ENCODE measurements around a stretch of chr1.

DNA sequence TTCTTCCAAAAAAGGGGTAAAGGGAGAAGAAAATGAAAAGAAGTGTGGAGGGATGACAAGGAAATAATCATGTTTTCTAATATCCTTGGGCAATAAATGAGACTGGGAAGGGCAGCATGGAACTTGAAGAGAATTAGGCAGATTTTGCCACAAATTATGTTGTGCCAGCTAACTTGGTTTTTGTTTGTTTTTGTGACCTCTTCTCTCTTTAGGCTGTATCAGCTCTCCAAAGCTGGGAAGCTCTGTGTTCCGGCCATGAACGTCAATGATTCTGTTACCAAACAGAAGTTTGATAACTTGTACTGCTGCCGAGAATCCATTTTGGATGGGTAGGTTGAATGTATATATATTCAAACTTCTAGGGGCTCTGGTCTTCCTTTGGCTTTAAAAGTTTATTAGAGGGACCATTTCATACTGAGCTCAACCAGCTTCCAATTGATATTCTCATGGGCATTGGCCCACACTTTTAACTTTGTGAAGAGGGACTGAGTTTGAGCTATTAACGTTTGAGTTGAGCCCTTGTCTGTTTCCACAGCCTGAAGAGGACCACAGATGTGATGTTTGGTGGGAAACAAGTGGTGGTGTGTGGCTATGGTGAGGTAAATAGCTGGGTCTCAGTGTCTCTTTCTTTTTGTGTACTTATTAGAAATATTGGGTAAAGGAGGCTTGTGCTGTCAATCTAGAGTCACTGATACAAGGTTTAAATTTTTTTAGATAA, 18.1 kb upstream of the STRIP1 start:
- PRO-cap: no peak

GRCh38 chr1:110034843-110035447, 521 bp downstream of the STRIP1 start:
- PRO-cap: bidirectional peak, plus-strand start at chr1:110035117, minus-strand start at chr1:110035059; bidirectional peak, plus-strand start at chr1:110035256, minus-strand start at chr1:110035299

GRCh38 chr1:110083902-110084298, 13.4 kb upstream of the ALX3 start:
- PRO-cap: no peak

- PRO-cap: no peak
These were observed 14.1 kb upstream of the ALX3 start for GRCh38 chr1:110084299-110085267.

DNA sequence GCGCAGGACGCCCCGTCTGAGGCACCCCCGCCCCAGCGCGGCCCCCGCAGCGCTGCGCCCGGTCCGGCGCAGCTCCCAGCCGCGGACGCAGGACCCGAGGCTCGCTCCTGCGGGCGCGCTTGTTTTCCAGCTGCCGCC, 421 bp downstream of the KCNC4 start:
- PRO-cap: no peak

DNA sequence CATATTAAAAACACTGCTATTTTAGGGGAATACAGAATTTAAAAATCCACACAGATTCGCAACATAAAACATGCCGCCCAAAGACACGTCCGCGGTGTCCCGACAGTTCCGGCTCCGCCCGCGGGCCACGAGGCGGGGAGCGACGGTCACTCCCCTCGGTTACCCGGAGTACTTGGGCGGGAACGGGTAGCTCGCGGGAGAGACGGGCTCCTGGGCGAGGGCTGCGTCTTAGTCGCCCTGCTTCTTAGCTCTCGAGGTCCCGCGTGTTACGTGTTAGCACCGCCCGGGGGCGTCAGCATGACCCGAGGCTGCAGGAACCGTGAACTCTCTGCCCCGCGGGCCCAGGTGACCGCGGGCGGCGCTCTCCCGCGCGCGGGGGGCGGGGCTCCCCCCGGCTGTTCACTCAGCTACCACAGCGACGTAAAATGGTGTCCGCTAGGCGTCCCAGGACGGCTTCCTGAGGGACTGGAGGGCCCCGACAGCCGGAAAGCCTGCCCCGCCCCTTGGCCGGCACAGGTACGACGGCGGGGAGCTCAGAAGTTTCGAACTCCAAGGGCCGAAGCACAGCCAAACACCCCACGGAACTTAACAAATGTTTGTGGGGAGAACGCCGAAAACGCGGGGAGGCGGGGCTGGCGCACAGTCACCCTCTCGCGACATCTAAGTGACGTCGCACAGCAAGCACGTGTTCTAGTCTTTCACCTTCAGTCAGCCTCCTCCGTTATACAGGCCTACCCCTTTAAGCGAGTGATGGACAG, 860 bp upstream of the RBM15 start:
- PRO-cap: bidirectional peak, plus-strand start at position 413 of the sequence, minus-strand start at position 330 of the sequence; bidirectional peak, plus-strand start outside the sequence, minus-strand start at position 600 of the sequence

DNA sequence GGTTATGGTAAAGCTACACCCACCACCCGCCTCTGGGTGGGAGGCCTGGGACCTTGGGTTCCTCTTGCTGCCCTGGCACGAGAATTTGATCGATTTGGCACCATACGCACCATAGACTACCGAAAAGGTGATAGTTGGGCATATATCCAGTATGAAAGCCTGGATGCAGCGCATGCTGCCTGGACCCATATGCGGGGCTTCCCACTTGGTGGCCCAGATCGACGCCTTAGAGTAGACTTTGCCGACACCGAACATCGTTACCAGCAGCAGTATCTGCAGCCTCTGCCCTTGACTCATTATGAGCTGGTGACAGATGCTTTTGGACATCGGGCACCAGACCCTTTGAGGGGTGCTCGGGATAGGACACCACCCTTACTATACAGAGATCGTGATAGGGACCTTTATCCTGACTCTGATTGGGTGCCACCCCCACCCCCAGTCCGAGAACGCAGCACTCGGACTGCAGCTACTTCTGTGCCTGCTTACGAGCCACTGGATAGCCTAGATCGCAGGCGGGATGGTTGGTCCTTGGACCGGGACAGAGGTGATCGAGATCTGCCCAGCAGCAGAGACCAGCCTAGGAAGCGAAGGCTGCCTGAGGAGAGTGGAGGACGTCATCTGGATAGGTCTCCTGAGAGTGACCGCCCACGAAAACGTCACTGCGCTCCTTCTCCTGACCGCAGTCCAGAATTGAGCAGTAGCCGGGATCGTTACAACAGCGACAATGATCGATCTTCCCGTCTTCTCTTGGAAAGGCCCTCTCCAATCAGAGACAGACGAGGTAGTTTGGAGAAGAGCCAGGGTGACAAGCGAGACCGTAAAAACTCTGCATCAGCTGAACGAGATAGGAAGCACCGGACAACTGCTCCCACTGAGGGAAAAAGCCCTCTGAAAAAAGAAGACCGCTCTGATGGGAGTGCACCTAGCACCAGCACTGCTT, 1.8 kb downstream of the RBM15 start:
- PRO-cap: no peak

DNA sequence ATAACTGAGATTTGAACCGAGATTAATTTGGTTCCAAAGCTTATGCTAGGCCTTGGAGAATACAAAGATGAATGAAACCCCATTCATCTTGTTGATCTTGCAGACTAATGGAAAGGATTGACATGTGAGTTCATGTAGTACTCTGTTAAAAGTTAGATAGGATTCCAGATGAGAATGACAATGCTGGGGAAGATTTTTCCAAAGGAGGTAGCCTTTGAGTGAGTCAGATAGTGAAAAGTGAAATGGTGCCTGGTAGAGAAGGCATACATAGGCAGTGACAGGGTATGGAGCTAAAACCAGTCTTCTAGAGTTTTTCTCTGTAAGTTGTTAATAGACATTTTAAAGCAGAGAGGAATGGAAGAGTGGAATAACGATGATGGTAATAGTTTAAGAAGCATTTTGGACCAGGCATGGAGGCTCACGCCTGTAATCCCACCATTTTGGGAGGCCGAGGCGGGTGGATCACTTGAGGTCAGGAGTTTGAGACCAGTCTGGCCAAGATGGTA, 22.8 kb downstream of the RBM15 start:
- PRO-cap: no peak

GRCh38 chr1:110401235-110401621, 6.3 kb downstream of the LAMTOR5 start:
- PRO-cap: no peak

DNA sequence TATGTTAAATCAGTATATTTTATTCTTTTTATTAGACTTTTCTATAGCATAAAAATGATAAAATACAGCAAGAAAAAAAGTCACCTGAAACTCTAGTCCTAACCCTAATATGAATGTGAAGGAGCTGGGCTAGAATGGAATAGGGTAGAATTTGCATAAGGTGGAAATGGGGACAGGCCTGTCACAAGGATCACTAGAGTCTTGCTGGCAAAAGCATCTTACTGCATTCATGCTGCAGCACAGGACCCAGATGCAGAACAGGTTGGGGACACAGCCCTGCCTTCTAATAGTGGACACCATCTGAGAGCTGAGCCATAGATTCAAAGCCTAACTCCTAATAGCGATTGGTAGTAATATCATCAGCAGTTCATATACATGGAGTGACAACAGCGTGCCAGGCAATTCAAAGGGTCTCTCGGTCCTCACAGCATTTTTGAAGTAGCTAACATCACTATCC, 6.2 kb upstream of the LAMTOR5 start:
- PRO-cap: no peak

- PRO-cap: no peak
These were observed 25.1 kb upstream of the KCNA2 start for GRCh38 chr1:110631131-110631865.

DNA sequence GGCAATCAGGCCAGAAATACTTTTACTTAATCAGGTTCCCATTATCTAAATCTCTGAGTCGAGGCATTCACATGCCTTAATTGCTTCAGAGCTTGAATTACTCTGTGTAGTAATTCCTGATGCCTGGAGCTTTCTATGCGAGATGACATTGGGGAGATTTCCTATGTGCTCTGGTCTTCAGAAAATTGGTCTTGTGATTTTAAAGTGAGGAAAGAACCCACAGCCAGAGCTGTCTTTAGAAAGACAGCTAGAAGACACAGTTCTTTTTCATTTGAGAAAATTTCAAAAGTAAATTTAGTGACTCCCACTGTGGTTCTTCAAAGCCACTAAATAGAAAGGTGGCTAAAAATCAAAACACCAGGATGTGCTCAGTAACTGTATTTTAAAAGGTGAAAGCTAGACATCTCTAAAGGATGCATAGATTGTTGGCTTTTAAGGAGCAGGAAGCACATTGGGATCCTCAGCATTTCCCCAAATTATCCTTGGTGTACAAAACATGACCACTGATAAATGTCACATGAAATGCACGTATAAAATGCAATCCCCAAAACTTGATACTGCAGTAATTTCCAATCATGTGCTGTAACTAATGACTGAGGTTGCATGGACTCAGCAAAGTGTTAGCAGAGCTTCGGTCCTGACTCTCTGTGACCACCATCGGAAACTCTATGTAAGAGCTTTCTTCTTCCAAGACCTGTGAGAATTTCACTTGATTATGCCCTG, 634 bp downstream of the CD53 start:
- PRO-cap: no peak

DNA sequence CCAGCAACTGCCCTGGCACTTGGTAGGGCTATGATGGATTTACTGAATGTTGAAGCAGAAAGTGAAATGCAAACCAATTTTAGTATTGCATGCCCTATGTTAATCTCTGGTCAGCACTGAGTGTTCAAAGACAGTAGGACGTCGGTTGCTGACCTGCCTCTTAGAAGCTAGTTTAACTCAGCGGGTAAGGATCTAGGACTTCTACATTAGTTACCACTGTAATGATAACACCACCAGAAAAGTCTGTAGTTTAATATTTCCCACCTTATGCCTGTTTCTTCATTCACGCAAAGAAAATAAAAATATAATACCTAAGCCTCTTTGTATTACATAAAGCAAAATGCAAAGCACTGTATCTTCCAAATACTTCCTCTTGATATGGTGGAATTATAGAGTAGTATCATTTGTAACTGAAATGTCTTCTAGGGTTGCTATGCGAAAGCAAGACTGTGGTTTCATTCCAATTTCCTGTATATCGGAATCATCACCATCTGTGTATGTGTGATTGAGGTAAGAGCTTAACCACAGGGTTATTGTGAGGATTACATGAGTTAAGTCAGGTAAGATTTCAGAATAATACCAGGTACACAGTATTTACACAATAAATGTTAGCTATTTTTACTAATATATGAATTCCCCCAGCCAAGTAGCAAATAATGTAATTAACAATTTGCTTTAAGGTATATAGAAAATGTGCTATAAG, 24.6 kb downstream of the CD53 start:
- PRO-cap: no peak

DNA sequence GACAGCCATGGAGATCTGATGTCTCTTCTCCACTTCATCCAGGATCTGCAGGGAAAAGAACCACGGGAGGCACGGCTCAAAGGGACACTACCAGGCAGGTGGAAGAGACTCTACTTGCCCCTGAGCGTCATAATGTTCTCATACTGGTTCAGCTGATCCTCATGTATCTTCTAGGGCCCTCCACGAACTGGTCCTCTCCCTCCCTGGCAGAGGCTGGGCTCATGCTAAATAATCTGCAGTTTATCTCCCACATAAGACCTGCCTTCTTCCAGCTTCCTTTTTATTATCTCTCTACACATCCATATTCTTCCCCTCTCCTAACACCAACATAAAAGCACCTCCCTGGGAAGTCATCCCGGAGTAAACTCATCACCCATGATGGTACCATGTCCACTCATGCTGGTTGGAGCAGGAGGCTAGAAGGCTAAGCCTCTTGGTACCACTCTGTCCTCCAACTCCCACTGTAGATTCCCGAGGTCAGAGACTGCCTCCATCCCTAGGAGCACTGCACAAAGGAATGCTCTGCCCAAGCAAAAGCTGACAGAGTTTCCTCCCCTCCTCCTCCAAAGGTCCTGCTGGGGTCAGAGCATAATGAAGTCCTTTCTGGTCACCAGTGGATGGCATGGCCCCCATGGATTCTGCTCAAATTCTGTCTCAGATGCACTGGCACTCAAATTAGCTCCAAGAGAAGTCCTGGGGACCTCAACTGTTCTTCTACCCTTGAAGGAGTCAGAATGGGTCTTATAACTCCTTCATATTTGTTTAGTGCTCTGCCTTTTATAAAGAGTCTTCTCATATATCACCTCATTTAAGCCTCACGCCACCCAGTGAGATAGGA, 4.2 kb downstream of the DENND2D start:
- PRO-cap: no peak

- PRO-cap: no peak
These were observed 593 bp downstream of the DENND2D start for GRCh38 chr1:111199643-111200463.

- PRO-cap: no peak
These were observed 8.0 kb upstream of the CHI3L2 start for GRCh38 chr1:111219251-111220257.

- PRO-cap: unidirectional peak, minus-strand start at chr1:111450162
These were observed 799 bp downstream of the ATP5PB start for GRCh38 chr1:111449920-111450606.

GRCh38 chr1:111488578-111489147, 14.8 kb downstream of the ADORA3 start:
- PRO-cap: no peak

DNA sequence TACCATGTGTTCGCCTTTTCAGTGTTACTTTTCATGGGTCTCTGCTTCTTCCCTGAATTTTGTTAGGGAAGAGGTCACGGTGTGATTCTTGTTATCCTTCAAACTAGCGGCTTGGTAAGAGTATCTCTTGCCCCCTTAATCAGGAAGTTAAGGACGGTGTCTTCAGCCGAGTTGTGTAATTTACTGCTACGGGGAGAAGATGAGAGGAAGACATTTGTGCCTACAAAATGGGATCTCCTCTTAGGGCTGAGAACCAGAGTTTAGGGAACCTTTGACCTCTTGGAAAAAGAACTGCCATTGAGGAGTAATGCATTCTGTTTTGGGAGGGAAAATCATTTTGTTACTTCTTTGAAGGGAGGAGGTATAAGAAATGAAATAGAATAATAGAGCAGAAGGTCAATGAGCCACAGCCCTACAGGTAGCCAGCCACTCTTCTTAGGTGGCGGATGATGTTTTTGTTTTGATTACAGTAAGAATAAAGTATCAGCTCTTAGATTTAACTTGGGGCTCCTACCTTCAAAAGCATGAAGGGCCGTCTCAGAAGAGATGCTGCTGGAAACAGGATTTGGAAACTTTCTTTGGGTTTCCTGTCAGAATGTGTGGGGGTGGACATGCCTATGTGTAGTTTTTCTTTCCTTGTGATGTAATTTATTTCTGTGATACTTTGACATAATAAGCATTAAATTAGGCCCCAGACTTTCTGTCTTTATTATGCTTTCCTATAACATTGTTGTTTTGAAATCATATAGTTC, 1.3 kb downstream of the RAP1A start:
- PRO-cap: no peak

GRCh38 chr1:111641302-111641686, 21.7 kb downstream of the RAP1A start:
- PRO-cap: no peak